ENCODE results near the gene GIPC3.

- RRBS: no CpG with 5 or more reads among the region's 17 CpGs
Observed at GRCh38 chr19:3413174-3413785, 46.9 kb downstream of the NFIC start.

- RRBS: 38% methylated on average over 4 of the region's 28 CpGs
Observed at GRCh38 chr19:3464291-3464877, 15.9 kb downstream of the SMIM24 start.

- RRBS: no CpG with 5 or more reads among the region's 6 CpGs
Observed at GRCh38 chr19:3470719-3471091, 9.6 kb downstream of the SMIM24 start.

DNA sequence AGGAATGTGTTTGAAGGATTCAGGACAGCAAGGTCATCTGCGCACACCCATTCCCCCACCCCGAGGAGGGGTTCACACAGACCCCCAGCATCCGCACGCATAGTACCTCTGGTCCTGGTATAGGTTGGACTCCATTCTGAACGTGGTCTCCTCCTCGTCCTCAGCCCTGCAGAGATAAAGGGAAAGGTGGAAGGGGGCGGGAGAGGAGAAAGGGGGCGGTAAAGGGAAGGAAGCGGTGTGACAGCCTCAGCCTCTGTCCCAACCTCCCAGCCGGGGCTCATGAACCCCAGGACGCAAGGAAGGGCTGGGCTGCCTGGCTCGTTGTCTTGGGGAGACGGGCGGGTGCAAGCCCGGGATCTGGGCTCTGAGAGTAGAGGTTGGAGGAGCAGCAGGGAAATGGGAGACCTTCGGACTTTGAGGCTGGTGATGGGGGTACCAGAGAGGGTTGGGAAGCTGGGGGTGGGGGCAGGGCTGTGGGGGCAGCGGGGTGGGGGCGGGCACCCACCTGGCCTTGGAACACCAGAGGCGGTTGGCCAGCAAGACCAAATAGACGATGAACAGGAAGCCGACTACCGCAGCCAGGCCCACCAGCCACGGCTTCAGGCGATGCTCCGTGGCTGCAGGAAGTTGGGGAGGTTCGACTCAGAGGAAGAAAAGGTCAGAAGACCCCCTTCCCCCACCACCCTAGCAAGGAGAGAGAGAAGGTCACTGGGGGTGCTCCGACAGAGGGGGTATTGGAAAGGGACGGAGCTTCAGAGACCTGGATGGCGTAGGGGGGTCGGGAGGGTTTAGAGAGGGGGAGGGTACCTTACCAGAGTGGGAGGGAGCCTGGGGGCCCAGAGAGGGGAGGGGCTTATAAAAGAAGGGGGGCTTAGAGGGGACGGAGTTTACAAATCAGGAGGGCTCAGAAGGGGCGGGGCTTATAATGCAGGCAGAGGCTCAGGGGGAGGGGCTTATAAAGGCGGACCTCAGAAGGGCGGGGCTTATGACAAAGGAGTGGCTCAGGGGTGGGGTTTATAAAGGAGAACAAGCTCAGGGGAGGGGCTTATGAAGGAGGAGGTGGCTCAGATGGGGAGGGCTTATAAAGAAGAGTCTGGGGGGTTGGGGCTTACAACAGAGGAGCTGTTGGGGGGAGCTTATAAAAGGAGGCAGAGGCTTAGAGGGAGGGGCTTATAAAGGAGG lies 1.6 kb downstream of the SMIM24 start:
- RRBS: 28% methylated on average over 6 of the region's 34 CpGs

- RRBS: 53% methylated on average over 1 of the region's 46 CpGs
Observed at GRCh38 chr19:3547473-3548339, 8.7 kb downstream of the TEKTIP1 start.

DNA sequence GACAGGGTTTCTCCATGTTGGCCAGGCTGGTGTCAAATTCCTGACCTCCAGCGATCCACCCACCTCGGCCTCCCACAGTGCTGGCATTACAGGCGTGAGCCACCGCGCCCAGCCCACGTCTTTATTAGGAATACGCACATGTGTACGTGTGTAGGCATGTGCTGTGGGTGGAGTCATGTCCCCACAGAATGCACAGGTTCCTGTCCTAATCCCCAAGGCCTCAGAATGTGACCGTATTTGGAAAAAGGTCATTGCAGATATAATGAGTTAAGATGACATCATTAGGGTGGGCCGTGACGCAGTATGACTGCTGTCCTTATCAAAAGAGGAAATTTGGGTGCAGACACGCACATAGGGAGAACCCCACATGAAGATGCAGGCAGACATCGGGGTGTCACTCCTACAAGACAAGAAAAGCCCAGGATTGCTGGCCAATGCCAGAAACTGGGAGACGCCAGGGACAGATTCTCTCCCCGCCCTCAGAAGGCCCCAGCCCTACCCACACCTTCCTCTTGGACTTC lies 4.0 kb upstream of the HMG20B start:
- RRBS: no CpG with 5 or more reads among the region's 15 CpGs

DNA sequence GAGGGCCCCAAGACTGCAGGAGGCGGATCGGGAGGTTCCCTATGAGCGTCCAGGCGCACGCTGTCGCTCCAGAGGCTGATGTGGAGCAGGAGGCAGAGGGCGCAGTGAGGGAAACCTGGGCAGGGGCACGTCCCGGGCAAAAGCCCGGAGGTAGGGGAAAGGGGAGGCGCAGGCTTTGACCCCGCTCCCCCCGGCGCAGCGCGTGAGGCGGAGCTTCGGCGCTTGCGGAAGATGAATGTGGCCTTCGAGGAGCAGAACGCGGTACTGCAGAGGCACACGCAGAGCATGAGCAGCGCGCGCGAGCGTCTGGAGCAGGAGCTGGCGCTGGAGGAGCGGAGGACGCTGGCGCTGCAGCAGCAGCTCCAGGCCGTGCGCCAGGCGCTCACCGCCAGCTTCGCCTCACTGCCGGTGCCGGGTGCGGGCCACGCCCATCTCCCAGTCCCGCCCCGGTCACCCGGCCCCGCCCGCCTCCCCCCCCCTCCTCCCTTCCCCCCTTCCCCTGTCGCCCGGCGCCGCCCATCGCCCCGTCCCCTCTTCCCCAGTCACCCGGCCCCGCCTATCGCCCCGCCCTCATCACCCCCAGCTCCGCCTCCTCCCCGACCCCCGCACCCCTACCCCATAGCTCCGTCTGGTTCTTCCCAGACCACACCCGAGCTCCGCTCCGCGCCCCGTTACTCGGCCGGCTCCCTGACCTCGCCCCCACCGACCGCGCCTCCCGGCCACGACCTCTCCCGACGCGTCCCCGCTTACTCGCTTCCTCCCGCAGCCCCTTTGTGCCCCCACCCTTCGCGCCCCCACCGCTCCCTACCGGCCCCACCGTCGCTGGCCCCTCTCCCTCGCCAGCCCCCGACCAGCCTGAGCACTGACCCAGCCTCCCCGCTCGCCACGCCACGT lies 4.2 kb downstream of the HMG20B start:
- RRBS: 42% methylated on average over 34 of the region's 92 CpGs

GRCh38 chr19:3585066-3585843 lies at the start of gene GIPC3:
GIPC3 (plus strand) TSS chr19:3585478.
- RRBS: 3% methylated on average over 30 of the region's 80 CpGs

DNA sequence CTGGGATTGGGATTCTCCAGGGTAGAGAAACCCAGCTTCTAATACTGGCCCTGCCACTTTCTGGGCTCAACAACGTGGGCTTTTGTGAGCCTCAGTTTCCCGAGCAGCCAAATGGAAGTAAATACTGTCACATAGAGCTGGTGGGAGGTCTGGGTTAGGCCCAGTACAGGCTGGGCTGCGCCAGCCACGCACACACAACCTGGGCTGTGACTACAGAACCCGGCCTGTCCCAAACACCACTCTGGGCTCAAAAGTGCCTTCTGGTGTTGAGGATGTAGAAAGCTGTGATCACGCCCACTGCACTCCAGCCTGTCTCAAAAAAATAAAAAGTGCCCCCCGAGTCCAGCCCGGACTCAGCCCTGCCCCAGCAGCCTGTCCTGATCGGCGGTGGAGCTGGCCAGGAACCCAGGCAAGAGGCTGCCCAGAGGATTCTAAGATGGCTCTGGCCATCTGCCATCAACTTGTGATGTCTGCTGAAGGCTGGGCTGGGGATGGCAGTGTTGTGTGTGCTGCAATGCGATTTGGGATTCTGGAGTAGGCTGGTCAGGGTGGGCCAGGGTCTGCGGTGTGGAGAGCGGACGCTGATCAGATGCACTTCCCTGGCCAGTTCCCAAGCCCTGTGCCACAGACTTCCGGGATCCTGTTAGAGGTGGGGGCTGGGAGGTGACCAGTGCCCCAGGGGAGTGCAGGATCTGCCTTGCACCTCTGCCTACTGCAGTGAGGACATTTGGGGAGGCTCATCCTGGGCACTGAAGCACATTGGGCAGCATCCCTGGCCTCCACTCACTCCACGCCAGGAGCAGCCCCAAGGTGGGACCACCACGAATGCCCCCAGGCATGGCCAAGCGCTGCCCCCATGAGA lies 3.0 kb upstream of the TBXA2R start:
- RRBS: no CpG with 5 or more reads among the region's 18 CpGs

- RRBS: no CpG with 5 or more reads among the region's 17 CpGs
Observed at GRCh38 chr19:3682608-3683389, 17.5 kb downstream of the PIP5K1C start.

GRCh38 chr19:3688267-3689150 lies 11.8 kb downstream of the PIP5K1C start:
- RRBS: 54% methylated on average over 10 of the region's 35 CpGs

GRCh38 chr19:3712939-3713659 lies 4.9 kb downstream of the TJP3 start:
- RRBS: 6% methylated on average over 3 of the region's 16 CpGs

GRCh38 chr19:3720422-3721049 lies 12.4 kb downstream of the TJP3 start:
- RRBS: no CpG with 5 or more reads among the region's 16 CpGs

DNA sequence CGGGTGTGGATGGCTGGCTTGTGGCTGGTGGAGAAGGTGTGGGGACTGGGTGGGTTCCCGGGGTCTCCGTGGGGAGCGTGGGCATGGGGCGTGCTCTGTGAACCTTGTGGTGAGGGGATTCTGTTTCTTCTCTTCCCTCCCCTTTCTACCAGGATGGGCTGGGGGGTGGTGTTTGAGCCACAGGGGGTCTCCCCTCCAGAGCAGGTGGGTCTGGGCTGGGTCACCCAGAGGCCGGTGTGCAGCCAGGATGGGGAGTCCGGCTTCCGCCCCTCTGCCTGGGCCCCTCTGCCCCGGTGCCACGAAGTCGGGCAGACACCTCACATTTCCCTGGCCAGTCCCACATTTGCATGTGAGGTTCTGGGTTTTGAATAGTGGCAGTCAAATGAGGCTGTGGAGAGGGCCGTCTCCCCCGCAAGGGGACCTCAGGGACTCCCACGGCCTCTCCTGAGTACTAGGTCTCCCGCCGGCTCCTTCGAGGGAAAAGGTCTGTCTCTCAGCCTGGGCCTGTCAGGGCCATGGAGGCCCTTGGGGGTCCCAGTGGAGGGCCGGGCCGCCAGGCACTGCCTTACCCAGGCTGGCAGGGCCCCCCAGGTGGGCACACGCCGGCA lies 24.1 kb upstream of the MATK start:
- RRBS: 11% methylated on average over 8 of the region's 21 CpGs

DNA sequence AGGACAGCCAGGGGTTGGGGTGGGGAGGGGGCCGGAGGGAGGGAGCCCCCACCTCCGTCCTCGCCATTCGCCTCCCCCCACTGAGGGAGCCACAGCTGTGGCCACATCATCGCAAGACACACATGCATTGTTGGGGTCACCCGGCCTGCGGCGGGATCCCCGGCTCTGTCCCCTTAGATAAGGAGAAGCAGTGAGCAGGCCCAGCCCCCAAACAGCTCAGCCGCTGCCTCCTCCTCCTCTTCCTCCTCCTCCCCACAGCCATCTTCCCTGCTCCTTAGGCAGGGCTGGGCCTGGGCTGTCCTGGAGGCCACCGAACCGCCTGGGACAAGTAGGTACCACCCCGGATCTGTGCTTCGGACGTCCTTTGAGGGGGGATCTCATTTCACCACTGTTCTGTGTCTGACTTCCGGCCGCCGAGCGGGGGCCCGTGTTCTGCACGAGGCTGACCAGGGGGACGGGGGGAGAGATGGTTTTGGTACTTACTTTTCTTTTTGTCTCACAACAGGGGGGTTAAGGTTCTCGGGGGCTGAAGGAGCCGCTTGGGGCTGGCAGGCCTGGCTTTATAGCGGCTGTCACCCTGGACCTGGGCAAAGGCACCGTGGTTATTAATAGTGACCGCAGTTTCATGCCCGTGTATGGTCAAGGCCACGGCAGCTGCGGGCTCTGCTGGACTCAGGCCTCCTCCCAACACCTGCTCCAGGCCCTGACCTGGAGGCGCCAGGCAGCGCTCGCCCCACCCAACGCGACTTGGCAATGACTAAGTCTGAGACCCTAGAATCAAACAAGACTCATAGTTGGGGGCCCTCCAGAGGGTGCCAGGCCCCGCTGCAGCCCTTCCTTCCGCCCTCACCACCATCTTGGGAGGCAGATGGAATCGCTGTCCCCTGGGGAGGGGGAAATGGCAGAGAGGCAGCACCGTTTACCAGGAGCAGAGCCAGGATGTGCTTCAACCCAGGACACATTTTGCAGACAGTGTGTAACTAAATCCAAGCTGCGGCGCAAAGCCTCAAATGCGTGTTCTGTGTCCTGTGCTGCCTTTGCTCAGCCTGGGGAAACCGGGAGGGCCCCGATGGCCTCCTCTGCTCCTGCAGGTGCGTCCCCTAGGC lies 18.3 kb downstream of the NMRK2 start:
- RRBS: 33% methylated on average over 9 of the region's 45 CpGs

- RRBS: no CpG with 5 or more reads among the region's 1 CpG
Observed at GRCh38 chr19:3951934-3952125, 19.0 kb downstream of the NMRK2 start.

- RRBS: 97% methylated on average over 4 of the region's 61 CpGs
Observed at GRCh38 chr19:3959375-3960220, 11.3 kb downstream of the DAPK3 start.

GRCh38 chr19:3964579-3965337 lies 6.1 kb downstream of the DAPK3 start:
- RRBS: 60% methylated on average over 10 of the region's 43 CpGs

- RRBS: no CpG with 5 or more reads among the region's 6 CpGs
Observed at GRCh38 chr19:3968578-3969079, 2.3 kb downstream of the DAPK3 start.

GRCh38 chr19:4041010-4041260 lies 25.8 kb downstream of the ZBTB7A start:
- RRBS: no CpG with 5 or more reads among the region's 4 CpGs

Data from hTERT-HM (cell line).